Frontal cortex (tissue), 2 donors: ENCODE measurements around a stretch of chr21.

- RAMPAGE, long total RNA: no peak
These were observed 186.0 kb downstream of the PSMG1 start for GRCh38 chr21:38997141-38997773.

- RAMPAGE, long total RNA: no peak
These were observed 162.1 kb downstream of the PSMG1 start for GRCh38 chr21:39020976-39021759.

GRCh38 chr21:39040483-39040959, 142.7 kb downstream of the PSMG1 start:
- RAMPAGE, long total RNA: no peak

GRCh38 chr21:39319025-39319720, 5.7 kb upstream of the BRWD1 start:
- RAMPAGE, long total RNA: no peak

- RAMPAGE, long total RNA: no peak
These were observed 1.2 kb downstream of the SH3BGR start for GRCh38 chr21:39452952-39453469.

- RAMPAGE, long total RNA: no peak
These were observed 29.5 kb downstream of the B3GALT5 start for GRCh38 chr21:39642244-39642682.

DNA sequence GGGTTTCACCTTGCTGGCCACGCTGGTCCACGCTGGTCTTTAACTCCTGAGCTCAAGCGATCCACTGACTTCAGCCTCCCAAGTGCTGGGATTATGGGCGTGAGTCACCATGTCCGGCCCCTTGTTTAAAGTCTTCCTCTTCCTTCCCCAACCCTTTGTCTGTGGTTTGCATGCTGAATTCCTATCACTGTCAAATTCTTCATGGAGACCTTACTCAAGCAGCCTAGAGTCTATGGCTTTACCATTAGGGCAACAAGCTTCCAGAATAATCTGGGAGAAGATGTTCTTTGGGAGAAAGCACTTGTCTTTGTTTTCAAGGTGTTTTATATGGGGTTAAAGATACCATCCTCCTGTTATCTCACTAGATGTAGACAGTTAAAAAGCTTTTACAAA, 34.8 kb downstream of the B3GALT5 start:
- RAMPAGE, long total RNA: no peak

DNA sequence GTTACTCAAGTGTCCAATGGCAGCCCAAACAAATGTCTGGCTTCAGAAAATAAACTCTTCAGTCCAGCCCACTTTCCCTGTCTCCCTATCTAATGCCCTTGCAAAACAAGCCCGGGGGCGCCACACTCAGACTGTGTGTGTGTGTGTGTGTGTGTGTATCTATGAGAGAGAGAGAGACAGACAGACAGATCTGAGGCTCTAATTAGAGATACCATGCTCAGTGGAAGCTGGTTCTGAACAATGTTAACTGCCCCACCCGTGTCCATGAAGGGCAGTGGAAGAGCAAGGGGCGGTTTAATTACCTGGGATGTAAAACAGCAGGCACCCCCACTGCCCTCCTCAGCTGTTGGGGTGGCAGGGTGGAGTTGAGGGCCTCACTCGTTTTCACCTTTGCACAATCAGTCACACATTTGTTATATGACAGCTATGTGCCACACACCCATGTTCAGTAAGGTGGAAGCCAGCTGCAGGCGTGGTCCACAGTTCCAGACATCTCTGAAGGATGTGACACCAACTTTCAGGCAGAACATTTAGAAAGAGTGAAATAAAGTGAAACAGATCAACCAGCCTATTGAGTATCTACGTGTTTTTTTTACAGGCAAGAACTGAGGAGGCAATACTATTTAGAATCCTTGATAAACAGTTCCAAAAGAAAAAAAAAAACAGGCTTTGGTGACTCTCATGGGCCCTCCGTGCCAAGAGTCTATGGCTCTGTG, 57.5 kb downstream of the B3GALT5 start:
- RAMPAGE, long total RNA: no peak

- RAMPAGE, long total RNA: no peak
These were observed 321.0 kb downstream of the PCP4 start for GRCh38 chr21:40188206-40188666.

DNA sequence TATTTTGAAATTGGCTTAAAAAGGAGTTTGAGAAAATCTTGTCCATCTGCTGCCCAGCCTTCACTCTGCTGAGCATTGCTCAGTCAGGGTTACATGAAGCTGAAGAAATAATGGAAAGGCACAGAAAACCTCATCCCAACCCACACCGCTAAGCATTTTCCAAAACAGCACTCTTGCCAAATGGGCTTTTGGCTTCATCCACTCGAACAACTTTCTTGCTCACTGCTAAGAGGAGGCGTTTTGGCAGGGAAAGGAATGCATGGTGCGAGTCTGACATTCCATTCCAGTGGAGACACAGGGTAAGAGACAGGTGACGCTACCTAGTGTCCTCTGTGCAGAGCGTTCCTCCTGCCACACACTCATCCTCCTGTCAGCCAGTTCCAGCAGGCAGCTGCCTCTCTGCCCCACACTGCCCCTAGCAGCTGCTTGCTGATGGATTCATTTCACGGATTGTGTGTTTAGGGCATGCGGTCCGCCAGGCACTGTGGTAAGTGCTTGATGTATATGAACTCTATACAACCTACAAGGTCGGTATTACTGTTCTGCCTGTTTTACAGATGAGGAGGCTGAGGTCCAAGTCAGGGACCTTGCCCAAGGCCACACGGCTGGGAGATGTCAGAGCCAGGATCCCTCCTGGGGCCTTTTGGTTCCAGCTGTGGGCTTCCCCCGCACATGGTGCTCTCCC, 25.8 kb upstream of the BACE2 start:
- RAMPAGE, long total RNA: no peak

DNA sequence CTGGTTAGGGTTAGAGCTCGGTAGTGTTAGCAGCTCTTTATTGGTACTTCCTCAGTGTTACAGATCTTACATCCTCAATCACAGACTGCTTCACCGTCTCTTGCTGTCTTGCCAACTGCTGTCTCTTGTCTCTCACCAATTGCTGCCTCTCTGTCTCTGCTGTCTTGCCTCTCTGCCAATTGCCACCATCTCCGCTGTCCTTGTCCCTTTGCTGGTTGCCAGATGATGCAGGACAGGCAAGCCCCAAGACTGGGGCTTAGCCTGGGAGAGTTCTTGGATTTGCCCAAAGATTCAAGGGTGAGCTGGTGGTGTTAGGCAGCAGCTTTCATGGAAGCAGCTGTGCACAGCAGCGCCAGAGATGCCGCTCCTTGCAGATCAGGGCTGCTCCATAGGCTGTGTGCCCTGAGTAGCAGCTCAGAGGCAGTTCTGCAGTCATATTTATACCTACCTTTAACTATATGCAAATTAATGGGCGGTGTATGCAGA, 18.5 kb downstream of the BACE2 start:
- RAMPAGE, long total RNA: no peak

DNA sequence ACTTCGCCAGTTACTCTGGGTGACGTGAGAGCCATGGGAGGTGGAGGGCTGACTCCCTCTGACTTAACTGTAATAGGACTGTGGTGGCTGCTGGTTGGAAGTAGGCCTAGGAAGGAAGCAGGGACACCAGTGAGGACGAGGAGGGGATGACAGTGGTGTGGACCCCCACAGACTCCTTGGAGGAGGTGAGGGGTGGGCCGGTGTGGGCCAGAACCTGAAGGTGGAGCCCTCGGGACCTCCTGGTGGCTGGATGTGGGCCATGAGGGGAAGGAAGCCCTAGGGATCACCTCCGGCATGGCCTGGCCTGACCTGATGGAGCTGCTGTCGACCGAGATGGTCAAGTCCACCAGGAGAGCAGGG, 54.6 kb downstream of the BACE2 start:
- RAMPAGE, long total RNA: no peak

DNA sequence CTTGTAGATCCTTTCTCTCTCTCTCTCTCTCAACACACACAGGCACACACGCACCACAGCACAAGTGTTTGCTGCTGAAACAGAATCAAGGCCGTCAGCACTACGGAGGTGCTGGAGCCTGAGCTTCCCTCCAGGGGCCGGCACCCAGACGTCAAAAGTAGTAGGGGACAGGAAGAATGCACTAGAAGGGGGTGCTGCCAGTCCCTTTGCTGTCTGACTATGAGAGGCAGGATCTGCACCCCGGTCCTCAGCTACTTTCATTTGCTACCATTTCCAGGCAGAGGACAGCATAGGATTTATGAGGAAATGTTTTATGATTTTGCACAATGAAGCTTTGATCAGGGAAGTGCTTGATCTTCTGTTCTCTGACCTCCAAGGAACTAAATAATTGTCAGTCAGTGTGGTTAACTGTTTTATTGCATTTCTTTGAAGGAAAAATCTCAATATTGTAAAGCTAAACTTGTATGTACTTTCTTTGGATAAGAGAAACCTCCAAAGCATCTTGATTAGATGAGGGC, 74.2 kb upstream of the FAM3B start:
- RAMPAGE, long total RNA: no peak

GRCh38 chr21:41275105-41275843, 41.3 kb upstream of the FAM3B start:
- RAMPAGE, long total RNA: no peak

- RAMPAGE, long total RNA: no peak
These were observed 36.3 kb upstream of the FAM3B start for GRCh38 chr21:41280272-41280813.

GRCh38 chr21:41473179-41473771, 34.7 kb downstream of the TMPRSS2 start:
- RAMPAGE, long total RNA: no peak

- RAMPAGE, long total RNA: no peak
These were observed 6.0 kb downstream of the TMPRSS2 start for GRCh38 chr21:41502004-41502258.

- RAMPAGE, long total RNA: no peak
These were observed 125.7 kb downstream of the RIPK4 start for GRCh38 chr21:41641070-41641646.

DNA sequence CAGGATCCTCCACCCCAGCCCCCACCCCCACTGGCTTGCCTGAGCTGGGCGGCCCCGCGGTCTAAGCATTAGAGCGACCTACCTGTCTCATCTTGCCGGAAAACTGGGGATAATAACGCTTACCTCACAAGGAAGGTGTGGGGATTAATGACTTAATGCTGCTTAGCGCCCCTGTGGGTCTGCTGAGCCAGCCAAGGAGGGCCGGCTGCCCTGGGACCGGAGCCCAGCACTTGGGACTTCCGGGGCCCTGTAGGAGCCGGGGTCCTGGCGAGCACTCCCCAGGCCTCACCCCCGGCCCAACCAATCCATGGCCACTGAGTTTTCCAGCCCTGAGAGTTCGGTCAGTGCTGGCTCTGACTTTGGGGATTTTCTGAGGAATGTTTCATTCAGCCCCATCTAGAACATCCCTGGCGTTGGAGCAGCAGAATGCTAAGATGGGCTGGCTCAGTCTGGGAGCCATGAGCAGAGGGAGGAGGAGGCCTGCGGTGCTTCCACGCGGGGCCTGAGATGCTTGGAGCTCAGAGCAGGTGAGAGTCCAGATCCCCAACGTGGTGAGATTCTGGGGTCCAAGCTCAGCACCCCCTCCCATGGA, 98.0 kb downstream of the RIPK4 start:
- RAMPAGE, long total RNA: no peak

- RAMPAGE, long total RNA: no peak
These were observed 88.5 kb downstream of the RIPK4 start for GRCh38 chr21:41678198-41678827.